Measurements from ENCODE around the gene FGFBP1.

DNA sequence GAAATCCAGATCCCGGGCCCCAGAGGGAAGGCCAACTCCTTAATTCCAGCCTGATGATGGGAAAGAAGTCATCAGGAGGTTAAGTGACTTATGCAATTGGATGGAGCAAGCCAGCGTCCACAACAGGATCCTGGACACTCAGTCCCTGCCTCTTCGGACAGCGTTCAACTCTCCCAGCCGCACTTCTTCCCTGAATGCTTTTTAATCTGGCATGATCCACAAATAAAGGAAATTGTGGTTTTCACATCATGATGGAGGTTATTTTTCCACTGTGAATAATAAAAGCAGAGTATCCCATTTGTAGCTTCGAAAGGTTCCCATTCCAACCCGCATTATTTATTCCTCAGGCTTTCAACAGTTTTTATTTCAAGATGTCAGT is 310.1 kb downstream of the RAB28 start:
- RRBS: no CpG with 5 or more reads among the region's 7 CpGs

DNA sequence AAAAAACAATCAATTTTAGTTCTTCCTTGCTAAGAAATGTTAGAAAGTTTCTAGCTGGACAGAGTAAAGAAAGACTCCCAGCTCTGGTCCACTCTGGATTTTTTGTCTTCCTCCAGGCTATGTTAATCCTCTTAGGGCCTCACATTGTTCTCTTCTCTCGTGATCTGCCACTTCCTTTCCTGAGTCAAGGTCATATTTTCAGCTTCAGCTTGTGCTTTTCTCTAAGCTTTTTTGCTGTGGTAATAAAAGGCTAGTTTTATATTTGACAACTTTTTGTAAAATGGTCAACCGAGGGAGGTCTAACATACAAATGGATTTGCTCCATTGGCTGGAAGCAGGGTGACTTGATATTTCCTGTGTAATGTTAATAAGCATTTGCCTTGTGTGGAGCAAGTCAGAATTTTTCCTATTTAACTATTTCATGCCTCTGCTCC is 239.7 kb downstream of the RAB28 start:
- RRBS: no CpG with 5 or more reads among the region's 2 CpGs

- RRBS: 18% methylated on average over 3 of the region's 11 CpGs
Observed at GRCh38 chr4:13483071-13483517, 1.0 kb downstream of the RAB28 start.

DNA sequence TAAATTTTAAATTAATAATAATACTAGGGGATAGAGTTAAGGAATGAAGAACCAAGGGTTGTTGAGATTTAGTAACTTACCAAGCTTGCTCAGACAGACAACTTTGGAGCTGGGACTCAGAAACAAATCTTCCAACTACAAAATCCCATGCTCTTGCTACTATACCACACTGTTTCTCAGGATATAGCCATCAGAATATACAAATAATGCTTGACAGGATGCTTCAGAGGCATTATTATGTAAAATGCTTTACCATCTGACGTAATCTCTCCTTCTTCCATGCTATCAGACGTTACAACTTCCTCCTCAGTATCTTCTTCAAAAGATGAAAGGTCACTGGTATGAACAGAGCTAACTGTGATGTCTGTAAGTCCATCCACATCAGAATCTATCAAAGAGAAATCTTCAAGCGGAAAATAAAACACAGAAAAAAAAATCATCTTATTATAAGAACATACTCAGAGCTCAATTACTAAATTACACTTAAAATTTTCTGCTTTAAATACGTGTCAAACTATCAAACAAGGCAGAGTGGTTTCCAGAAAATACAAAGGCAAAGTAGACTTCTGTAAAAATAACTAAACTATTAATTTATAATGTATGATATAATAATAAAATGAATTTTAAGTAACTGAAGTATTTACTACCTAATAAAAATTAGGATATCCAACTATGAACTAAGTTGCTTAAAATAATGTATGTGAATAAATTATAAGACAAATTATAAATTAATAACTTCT is 14.1 kb downstream of the BOD1L1 start:
- RRBS: no CpG with 5 or more reads among the region's 4 CpGs

GRCh38 chr4:13619743-13620187 is 7.8 kb downstream of the BOD1L1 start:
- RRBS: no CpG with 5 or more reads among the region's 6 CpGs

- RRBS: no CpG with 5 or more reads among the region's 7 CpGs
Observed at GRCh38 chr4:13640130-13640766, 12.7 kb upstream of the BOD1L1 start.

GRCh38 chr4:13703953-13704335 is 76.4 kb upstream of the BOD1L1 start:
- RRBS: no CpG with 5 or more reads among the region's 3 CpGs

DNA sequence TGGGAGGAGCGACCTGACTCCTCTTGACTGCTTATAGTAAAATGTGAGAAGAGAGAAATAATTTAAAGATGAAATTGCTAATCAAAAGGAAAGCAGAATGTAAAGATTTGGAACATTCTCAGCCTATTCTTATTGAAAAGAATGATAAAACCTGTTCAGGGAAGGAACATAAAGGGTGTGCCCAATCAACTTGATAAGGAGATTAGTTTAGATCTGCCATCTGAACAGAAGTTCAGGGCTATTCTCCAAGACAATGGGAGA is 228.6 kb upstream of the BOD1L1 start:
- RRBS: no CpG with 5 or more reads among the region's 1 CpG

GRCh38 chr4:13907332-13907869 is 279.9 kb upstream of the BOD1L1 start:
- RRBS: no CpG with 5 or more reads among the region's 2 CpGs

DNA sequence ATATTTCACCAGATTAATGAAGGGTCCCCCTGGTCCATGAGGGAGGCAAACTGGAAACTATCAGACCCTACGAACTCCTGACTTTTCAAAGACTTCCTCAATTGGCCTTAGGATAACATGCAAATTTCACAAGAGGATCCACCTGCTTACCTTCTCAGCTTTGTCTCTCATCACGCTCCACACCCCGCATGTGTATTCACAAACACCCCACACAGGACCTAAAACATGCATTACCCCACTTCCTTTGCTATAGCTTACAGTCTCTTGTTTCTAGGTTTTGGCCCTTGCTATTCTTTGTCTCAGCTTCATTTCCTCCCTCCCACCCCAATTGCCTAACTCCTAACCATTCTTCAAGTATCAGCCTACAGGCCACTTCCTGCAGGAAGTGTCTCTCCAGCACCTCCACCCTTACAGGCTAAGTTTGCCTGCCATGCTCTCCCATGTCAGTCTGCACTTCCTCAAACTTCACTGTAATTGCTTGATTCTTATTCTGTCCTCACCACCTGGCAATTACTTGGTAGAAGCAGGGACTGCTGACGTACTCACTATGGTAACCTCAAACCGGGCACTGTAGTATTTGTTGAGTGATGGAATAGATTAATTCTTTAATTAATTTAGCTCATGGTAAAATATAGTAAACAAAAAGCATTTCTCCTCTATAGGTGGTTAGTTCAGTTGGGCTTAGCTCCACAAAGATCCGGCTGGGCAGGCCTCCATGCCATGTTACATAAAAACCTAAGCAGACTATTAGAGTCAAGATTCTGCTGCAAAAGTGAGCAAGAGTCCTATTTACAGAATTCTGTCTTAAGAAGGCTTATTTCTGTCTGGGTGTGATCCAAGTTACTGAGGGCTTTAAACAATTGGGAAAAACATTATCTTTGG is 124.9 kb upstream of the CPEB2 start:
- RRBS: 11% methylated on average over 1 of the region's 6 CpGs

DNA sequence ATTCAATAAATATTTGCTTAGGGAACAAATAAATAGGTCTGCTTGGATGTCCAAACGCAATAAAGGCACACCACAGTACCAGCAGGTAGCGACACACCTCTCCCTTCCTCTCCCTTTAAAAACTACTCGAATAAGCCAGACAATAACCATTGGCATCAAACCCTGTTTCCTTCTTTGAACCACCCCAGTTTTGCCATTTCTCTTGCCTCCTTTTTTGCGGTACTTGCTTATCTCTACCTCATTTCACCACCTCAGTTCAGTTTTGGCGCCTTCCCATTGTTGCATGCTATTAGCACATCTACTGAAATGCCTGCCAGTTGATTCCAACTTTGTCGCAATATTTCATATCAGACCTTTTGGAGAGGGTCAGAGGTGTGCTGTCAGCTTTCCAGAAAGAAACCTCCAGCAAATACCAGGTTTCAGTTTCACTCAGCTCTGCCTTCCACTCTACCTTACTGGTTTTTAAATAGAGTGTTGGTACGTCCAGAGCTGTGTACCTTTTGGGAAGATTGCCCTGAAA is 92.0 kb upstream of the CPEB2 start:
- RRBS: no CpG with 5 or more reads among the region's 7 CpGs

GRCh38 chr4:14985174-14985491 is 17.1 kb upstream of the CPEB2 start:
- RRBS: no CpG with 5 or more reads among the region's 1 CpG

DNA sequence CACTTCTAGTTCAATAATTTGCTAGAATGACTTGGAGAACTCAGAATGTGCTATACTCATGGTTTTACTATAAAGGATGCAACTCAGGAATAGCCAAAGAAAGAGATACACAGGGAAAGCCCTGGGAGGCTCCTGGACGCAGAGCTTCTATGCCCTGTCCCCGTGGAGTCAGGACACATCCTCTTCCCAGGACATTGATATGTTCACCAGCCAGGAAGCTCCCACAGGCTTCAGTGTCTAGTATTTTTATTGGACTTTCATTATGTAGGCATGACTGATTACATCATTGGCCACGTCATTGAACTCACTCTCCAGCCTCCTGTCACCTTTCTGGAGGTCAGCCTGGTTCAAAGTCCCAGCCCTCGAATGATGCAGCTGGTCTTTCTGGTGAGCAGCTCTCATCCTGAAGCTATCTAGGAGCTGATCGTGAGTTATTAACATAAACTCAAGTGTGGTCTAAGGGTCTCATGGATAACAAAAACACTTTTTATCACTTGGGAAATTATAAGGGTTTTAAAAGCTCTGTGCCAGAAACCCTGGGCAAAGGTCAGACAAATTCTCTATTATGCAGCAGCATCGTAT is 104.1 kb downstream of the CPEB2 start:
- RRBS: no CpG with 5 or more reads among the region's 6 CpGs

DNA sequence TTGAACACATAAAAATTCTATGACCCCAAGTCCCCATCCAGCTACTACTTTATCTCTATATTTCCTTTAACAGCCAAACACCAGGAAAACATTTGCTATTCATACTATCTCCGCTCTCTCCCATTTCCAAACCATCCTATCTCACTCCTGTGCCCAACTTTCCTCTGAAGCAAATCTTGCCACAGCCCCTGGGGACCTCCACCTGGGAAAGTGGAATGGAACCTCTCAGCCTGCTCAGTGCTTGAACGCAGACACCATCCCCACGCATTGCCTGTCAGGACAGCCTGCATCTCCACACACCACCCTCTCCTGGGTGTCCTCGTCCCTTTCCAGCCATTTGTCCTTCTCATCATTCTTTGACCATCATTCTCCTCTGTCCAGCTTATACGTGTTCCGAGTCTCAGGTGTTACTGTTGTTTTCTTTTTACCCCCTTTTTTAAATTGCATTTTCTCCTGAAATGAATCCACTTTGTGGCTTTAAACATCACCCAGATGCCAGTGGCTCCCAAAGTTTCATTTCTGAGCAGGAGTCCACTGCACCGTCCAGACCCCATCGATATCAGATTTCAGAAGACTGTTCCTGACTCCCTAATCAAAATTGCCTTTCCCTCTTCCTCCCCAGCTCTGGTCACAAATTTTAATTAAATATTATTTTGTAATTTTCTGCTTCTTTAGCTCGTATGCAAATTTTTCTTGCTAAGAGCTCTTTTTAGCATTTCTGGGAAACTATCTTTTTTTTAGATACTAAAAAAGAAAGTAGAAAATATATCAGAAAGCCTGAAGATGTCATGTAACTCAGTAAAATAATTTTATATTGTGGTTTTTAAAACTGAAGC is 61.6 kb downstream of the CC2D2A start:
- RRBS: no CpG with 5 or more reads among the region's 9 CpGs

- RRBS: no CpG with 5 or more reads among the region's 12 CpGs
Observed at GRCh38 chr4:15779363-15779698, 1.2 kb downstream of the CD38 start.

GRCh38 chr4:15893812-15894448 is 44.6 kb downstream of the FGFBP1 start:
- RRBS: no CpG with 5 or more reads among the region's 4 CpGs

- RRBS: no CpG with 5 or more reads among the region's 5 CpGs
Observed at GRCh38 chr4:15918232-15919038, 20.1 kb downstream of the FGFBP1 start.

GRCh38 chr4:15938130-15938815 is at the start of gene FGFBP1:
Gene FGFBP1 (minus strand): TSS chr4:15938740.
- RRBS: no CpG with 5 or more reads among the region's 11 CpGs

- RRBS: no CpG with 5 or more reads among the region's 5 CpGs
Observed at GRCh38 chr4:16001490-16001981, 38.6 kb upstream of the FGFBP2 start.

GRCh38 chr4:16033903-16034979 is 49.6 kb downstream of the PROM1 start:
- RRBS: no CpG with 5 or more reads among the region's 11 CpGs